ENCODE measurements around a stretch of chr5.

DNA sequence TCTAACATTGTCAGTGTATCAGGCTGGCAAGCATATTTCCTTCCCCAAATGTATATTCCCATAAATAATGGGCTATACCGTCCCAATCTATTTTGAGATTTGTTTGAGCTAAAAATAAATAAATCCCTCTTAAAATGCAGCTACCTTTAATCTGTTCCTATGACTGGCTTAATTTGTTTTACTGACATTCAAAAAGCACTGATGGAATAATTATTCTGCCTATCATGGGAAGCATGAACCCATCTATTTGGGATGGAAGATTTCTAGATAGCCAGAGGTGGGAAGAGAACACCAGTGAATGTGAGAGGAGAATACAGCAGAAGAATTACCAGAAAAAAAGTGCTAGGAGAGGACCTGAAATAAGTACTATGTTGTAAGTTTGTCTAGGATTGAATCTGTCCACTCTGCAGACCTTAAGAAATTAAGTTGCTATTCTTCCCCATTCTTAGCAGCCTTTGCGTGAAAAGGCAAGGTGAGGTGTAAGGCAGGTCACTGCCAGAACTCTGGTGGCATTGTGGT, 253.3 kb downstream of the EPB41L4A start:
- PRO-cap: no peak
- RAMPAGE, long total RNA: no peak

- PRO-cap: no peak
- RAMPAGE, long total RNA: no peak
These were observed 199.9 kb downstream of the EPB41L4A start for GRCh38 chr5:112219112-112219656.

GRCh38 chr5:112254908-112255799, 163.9 kb downstream of the EPB41L4A start:
- PRO-cap: no peak
- RAMPAGE, long total RNA: no peak

DNA sequence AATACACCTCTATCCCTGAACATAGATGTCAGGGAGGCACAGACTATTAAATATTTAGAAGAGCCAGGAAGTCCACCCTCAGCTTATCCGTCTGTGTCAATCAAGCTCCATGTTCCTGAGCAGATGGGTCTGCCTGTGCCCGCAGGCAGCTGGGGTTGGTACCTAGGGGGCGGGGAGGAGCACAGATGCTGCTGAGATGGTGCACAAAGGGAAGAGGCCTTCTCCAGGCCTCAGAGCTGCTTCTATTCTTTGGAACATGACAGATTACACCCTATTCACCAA, 142.1 kb downstream of the EPB41L4A start:
- PRO-cap: bidirectional peak, plus-strand start at position 182 of the sequence, minus-strand start at position 102 of the sequence
- RAMPAGE, long total RNA: no peak

GRCh38 chr5:112338319-112338857, 80.7 kb downstream of the EPB41L4A start:
- PRO-cap: no peak
- RAMPAGE, long total RNA: no peak

DNA sequence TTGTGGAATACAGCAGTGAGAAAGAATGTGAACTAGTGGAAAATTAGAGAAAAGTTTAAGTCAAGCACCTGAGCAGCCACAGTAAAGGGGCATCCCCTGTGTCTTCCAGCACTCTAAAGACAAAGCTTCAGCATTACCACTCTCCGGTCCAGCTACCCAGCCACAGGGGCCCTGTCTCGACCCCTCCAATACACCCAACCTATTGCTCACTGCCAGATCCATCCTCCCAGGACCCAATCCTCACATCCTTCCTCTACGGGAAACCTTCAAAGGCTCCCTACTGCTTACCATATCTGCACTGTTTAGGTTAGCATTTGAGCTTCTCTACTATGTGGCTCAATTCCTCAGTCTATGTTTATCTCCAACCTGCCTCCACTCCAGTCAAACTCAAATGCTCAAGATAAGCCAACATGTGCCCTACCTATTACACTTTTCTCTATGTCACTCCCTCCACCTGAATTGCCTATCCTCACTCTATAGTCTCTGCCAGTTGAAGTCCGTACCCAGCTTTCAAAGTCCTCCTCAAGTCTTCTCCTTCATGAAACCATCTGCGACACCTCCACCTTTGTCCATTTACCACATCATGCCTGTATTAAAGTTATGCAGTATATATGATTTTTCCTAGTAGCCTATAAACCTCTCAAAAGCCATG, 71.3 kb downstream of the EPB41L4A start:
- PRO-cap: no peak
- RAMPAGE, long total RNA: no peak

DNA sequence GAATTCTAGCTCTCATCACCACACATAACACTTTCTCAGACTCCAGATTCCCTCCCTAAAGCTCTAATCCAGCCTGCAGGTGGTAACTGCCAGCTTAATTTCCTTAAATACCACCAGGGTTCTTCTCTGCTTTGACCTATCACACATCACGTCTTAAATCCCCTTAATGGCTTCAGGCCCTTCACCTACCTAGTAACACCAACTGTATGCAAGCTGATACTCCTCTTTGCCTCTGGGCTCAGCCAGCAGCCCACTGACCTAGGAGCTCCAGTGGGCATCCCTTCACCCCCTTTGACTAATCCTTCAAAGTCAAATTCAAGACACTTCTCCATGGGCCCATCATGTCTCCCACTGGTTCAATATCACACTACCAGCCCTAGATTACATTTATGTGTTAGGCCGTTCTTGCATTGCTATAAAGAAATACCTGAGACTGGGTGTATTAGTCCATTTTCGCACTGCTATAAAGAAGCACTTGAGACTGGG, 19.5 kb downstream of the EPB41L4A start:
- PRO-cap: no peak
- RAMPAGE, long total RNA: no peak

- PRO-cap: no peak
- RAMPAGE, long total RNA: no peak
These were observed 3.2 kb downstream of the SRP19 start for GRCh38 chr5:112864143-112864790.

DNA sequence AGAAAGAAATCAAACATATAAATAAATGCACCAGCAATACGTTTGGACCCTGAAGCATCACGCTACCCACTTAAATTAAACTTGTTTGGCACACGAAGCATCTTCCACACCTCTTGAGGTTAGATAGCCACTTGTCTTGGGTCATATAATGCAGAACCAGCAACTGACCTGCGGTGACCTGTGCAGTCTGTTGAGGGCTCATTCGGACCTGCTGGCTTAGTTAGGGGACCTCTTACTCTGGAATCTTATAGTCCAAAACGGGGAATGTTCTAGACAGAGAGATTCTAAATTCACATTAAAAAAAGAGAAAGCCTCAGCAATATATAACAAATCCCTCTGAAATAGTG, 936 bp downstream of the YTHDC2 start:
- PRO-cap: no peak
- RAMPAGE, long total RNA: no peak

GRCh38 chr5:115068480-115068855, 101.2 kb downstream of the TRIM36 start:
- PRO-cap: no peak
- RAMPAGE, long total RNA: no peak

GRCh38 chr5:115557353-115558469, 13.1 kb upstream of the FEM1C start:
- PRO-cap: no peak
- RAMPAGE, long total RNA: no peak

- PRO-cap: no peak
- RAMPAGE, long total RNA: no peak
These were observed 8.6 kb upstream of the TMED7 start for GRCh38 chr5:115634239-115634991.

DNA sequence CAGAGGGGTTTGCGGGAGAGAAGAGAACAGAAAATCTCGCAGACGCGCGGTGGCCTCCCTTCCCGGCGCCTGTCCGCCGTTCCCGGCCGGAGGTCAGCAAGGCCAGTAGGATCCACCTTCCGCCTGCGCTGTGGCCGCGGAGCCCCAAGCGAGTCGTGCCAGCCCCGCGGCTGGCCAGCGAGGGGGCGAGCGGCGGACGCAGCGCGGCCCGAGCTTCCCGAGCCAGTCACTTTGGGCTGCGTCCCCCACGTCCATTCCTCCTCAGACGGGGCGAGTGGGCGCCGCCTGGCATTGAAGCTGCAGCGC, 590 bp downstream of the CDO1 start:
- PRO-cap: no peak
- RAMPAGE, long total RNA: no peak

DNA sequence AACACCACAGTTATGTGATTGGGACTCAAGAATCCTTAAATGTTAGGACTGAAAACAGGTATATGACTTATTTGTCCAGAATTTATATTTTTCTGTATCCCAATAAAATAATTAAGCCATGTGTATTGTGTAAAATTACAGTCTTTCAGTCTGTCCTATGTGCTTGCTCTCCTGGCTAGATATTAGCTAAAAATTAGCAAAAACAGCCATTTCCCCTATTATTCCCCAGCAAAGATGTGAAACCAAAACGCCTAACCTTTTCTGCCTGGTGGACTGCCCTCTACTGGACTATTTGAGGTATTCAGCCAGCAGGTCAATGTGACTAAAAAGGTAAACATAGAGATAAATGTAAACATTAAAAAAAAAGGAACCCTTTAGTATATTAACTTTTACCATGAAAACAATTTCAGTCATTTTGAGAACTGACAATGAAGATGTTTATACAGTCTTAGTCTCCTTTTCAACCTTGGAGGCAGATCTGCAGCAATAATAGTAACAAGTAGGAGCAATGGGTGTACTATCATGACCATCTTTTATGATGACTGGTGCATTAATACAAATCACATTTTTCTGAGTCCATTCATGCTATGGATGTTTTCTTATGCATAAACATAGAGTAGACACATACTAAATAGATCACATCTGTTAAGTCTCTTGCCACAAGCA, 10.2 kb downstream of the ATG12 start:
- PRO-cap: no peak
- RAMPAGE, long total RNA: no peak

- PRO-cap: no peak
- RAMPAGE, long total RNA: no peak
These were observed 59.1 kb downstream of the COMMD10 start for GRCh38 chr5:116143823-116144465.

GRCh38 chr5:116166273-116166924, 81.6 kb downstream of the COMMD10 start:
- PRO-cap: no peak
- RAMPAGE, long total RNA: no peak

DNA sequence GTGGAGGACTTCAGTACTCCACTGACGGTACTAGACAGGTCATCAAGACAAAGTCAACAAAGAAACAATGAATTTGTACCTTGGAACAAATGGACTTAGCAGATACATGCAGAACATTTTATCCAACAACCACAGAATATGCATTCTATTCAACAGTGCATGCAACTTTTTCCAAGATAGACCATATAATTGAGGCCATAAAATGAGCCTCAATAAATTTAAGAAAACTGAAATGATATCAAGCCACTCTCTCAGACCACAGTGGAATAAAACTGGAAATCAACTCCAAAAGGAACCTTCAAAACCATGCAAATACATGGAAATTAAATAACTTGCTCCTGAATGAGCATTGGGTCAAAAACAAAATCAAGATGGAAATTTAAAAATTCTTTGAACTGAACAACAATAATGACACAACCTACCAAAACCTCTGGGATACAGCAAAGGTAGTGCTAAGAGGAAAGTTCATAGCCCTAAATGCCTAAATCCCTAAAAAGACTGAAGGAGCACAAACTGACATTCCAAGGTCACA, 109.0 kb downstream of the COMMD10 start:
- PRO-cap: no peak
- RAMPAGE, long total RNA: no peak

DNA sequence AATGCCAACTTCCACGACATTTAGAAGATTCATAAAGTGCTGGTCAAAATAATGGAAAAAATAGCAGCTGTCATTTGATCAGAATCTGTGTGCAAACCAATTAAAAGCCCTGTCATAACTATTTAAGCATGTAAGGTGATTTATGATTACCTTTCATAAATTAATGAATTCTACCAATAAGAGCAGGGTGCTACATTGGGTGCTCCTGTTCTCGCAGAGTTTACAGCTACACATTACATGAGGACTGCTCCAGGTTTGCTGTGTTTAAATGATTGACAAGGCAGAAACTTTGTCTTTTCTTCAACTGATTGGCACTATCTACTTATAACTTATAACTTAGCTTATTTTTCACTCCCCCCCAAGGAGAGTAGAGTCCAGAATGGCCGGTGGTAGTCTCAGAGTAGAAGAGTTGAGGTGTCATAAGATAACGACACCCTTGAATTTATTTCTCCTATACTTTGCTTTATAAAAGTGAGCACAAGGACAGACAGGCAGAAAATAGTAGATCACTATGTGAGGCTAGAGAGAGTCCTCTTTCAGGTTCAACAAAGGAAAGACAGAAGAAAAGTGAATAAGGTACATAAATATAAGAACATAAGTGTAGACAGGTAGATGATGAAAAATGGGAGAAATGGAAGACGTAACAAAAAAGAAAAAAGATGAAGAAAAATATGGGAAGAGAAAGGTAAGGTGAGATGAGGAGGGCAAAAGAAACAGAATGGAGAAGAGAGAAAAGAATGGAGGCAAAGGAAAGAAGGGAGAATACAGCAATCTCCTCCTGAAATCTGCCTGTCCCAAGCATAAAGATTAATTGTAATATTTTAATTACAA, 155.0 kb downstream of the COMMD10 start:
- PRO-cap: no peak
- RAMPAGE, long total RNA: no peak

DNA sequence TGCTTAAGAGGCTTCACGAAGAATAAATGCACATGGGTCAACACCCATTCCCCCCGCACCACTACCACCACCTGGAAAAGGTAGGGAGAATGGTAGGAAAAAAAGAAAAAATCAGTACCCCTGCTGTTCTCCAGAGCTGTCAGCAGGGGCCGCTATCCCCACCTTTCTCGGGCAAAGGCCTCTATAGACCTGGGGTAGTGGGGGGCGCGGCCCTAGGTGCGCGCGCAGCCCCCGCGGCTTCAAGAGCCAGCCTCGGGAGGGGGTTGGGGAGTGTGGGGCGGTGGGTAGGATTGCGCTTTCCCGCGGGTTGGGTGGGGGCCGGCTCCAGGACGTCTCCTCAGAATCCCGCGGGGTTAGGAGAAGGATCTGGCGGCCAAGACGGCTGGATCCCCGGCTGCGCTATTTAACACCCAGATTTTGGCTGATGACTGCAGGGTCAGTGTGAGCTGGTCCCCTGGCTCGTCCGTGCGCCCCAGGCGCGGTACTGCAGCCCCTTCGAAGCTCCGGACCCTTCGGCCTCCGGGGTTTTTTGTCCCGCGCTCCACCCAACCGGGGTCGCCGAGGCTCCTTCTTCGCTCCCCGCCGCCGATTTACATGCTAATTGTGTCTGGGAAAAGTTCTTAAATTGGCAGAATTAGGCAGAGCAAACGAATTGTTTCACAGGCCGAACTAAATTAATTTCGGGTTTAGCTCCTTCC, 1.6 kb upstream of the SEMA6A start:
- PRO-cap: no peak
- RAMPAGE, long total RNA: no peak

- PRO-cap: no peak
- RAMPAGE, long total RNA: no peak
These were observed 102.1 kb upstream of the SEMA6A start for GRCh38 chr5:116676668-116677176.

Measured in Karpas-422 (cell line).